Occipital lobe (tissue), 2 donors: ENCODE measurements around a stretch of chr4.

DNA sequence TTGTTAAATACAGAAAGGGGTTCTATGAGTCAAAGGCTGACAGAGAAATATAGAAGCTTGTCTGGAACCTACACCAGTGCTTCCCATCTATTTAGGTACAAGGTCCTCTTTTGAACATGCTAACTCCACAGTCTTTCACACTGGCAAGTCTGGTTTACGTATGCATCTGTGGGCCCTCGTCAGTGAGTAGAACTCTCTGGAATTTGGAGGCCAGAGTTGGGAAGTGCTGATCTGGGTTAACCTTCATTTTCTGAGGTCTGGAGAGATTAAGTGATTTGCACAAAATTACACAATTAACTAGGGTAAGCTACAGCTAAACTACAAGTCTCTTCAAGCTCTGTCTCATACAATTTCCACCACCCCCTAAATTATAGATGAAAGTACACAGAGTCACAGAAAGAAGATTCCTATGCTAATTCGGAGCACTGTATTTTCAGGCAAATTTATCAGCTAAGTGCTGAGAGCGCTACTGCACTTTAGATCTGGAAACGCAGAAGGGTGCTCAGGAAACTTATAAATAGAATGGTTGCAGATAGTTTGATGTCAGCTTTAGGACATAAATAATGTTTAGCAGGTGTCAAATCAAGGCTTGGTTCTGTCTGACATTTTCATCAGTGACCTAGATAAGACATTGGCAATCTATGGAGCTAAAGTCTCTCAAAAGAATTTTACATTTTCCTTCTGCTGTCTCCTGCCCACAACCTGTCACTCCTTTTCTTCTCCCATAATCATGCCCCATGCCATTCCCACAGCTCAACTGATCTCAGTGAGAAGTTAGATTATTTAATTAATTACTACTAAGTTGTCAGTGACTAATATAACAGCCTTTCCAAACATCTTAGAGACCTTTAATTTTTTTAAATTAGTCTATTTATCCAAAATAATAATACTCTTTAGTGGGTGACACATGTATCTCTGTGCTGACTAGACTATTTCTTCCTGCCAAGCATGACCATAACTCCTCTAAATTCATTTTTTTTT, 42.9 kb upstream of the PDLIM5 start:
- RAMPAGE, long total RNA: no peak

DNA sequence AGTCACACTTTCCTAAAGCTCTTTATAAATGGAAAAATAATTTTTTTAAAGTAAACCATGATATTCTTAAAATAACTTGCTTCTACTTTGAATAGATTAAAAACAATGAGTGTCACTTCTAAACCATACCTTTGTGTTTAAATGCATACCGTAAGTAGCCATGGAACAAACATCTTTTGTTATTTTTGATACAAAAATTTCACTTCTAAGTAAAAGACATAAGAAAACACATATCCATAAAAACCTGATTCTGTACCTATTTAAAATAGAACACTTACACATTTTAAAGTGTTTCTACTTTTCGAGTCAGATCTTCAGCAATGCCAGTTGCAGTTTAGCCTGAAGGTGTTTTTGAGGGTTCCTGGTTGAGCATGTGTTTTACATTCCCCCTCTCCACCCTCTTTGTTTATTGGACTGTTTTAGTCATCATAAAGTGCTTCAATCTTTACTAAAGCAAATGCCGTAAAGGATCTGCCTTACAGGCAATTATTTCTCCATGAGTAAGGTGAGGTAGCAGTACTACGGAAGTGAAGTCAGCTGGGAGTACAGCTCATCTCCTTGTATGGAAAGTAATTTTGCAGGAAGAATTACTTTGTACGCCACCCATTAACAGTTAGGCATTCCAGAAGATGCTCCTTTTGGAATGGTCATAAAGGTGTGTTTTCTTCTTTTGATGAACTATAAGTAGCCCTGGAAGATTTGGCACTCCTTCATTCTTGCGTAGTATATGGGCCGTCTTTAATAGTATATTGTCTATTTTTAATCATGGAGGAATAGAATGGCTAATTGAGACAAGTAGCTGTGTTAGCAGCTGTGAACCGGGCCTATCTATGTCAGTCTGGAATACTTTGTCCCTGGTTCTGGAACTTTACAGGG, 36.9 kb downstream of the PDLIM5 start:
- RAMPAGE, long total RNA: no peak

DNA sequence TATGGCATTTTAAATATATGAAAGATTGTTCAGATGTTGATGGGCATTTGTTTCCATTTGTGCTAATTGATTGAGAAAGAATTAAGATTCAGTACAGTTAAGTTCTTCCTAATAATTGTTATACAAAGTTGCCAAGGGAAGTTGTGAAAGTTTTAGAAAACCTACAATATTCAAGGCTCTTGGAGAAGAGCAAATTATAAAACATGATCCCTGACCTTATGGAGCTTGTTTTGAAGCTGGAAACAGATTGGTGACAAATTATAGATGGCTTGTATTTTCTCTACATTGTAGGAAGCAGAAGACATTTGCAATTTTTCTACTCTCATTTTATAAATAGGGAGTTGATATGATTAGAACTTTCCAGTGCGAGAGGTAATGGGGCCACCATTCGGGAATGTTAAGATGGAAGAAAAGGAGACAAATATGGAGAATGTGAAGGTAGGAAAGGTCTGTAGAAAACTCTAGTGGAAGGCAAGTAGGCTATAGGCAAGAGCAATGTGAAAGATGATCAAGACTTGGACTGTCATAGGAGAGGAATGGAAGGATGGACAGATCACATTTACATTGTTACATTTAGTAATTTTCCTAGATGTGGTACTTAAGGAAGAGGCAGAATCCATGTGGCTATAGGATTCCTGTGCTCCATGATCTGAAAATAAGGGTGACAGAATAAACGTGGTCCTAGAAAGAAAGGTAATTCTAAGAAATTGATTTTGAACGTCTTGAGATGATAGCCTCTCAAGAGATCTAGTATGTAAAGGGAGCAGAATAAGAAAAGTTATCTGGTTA, 69.3 kb downstream of the PDLIM5 start:
- RAMPAGE, long total RNA: no peak

DNA sequence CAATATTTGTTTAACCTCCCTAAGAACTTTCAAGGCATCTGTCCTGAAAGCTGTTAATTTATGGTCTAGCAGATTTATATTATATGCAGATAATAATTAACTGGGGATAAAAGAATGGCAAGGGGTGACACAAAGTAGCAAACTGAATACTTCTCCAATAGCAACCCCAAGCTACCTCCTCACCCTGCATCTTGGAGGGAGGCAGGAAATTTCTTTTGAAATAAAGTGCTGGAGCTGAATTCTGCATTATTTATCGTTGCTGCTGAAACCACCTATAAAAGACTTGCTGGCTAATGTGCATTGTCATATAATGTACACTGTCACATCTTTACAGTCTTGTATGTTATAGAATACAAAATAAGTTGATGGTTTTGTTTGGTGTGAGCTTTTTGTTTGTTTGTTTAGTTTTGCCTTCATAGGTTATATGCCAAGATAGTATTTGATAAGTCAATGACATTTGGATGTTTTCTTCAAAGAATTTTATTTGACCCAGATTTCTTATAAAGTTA, 91.5 kb upstream of the BMPR1B start:
- RAMPAGE, long total RNA: no peak

DNA sequence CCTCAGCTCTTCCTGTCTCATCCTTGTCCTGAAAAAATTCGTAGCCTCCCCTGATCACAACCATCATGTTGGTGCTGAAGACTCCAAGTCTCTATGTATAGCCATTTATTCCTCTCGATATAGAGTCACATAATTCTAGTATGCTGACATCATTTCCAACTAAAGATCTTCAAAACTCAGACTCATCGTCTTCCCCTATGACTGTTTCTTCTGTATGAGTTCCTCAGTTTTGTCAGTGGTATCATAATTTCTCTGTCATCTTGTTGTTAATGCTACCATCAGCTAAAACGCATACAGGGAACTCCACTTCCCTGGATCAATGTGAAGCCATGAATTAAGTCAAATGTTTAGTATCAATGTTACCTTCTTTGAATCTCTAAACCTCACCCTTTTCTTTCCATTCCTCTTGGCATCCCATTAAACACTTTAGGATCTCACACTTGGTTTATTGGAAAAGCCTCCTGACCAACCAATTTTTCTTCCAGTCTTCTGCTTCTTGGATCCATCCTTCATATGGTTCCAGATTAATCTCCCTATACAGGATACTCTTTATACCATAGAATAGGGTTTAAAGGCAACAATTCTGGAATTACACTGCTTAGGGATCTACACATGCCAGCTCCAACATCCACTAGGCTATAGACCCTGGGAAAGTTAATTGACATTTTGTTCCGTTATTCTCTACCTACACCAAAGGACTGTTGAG, 41.0 kb downstream of the UNC5C start:
- RAMPAGE, long total RNA: no peak

DNA sequence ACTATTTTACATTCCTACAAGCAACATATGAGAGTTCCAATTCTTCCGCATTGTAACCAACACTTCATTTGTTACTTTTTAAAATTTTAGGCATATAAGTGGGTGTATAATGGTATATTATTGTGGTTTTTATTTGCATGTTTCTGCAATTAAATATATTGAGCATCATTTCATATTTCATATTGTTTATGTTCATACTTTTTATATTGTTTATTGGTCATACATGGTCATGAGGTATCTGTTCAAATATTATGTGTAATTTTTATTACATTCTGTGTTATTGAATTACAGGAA, 609.3 kb downstream of the STPG2 start:
- RAMPAGE, long total RNA: no peak

DNA sequence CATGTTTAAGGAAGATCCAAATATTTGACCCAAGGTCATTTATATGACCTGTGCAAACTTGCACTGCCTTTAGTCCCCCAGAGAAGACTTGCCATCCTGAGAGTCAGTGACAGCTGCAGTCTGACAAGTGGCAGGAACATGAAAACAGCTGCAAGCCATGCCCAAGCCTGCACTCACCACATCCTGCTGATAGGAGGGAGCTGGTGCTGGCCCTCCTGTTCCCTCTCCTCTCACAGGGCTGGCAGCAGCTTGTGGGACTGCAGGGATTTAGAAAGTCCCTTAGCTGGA, 187.7 kb downstream of the RAP1GDS1 start:
- RAMPAGE, long total RNA: no peak

DNA sequence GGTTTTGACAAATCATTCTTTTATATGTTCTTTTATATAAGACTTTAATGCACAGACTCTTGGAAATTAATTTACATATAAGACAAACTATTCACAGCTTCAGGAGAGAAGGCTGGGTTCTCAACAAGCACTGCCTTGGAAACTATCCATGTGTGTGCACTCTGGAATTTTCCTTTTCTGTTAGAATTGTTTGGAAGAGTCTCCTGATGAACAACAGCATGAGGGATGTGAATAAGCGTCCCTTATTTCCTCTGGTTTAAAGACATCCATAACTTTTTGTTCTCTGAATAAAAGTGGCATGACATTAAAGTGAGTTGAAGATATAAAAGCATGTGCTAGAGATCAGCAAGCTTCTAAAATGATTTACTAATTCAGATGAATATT, 135.4 kb downstream of the TSPAN5 start:
- RAMPAGE, long total RNA: no peak

DNA sequence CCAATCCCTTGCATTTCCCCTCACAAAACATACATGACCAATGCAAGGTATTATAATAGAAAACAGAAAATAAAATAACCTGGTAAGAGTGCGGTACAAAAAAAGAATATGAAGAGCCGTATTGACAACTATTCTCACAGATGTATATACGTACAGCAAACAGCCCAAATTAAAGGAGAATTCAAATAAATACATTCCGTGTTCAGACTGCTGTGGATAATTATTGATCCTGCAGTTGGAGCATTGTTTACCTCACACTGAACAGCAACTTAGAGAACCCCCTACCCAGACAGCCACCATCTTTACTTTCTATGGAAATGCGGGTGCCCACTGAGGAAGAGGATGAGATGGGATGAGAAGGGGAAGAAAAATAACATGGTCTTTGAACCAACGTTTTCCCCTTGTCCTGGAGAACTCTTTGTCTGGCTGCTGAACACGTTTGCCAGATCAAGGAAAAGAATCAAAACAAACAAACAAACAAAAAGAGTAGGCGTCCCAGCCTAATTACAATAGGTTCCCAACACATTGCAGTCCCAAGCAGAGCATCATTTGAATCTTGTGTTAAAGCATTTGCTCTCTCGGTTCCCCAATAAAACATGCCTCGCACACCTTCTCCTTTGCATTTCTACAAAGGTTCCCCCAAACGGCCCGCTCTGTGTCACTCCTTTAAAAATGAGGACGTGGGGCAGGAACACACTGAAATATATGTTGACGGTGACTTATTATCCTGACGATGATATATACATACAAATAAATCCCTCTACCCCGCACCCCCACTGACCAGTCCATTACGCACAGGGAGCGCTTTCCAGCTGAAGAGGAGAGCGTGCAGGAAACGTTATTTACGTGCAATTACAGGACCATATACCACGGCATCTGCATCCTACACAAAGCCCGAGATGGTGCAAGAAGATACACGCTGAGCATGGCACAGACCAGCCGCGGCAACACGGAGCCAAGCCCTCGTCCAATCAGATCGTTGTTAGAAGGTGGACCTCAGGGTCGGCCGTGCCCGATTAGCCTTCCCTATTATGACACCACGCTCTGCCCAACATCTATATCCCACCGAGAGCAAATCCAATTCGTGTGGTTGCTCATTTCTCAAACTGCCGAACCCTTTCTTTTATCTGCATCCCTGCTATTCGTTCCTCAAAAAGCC, 1.3 kb downstream of the TSPAN5 start:
- RAMPAGE, long total RNA: no peak

DNA sequence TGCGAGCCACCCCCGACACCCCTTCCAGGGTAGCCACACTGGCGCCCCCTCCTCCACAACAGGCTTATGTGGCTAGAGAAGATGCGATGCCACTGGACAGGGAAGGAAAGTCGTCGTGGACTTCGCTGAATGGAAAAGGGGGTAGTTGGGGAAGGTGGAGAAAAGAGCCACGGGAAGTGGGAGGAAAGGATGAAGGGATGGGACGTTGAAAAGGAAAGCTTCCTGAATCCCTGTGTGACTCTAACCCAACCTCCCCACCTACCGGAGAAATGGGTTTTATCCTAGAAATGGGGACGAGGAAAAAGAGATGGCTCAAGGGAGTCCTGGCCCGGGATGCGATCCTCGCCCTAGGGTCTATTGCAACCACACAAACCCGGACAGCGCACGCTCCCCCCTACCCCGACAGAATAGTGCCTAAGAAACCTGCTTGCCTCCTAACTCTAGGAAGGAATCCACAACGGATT, 657 bp upstream of the TSPAN5 start:
- RAMPAGE, long total RNA: no peak

DNA sequence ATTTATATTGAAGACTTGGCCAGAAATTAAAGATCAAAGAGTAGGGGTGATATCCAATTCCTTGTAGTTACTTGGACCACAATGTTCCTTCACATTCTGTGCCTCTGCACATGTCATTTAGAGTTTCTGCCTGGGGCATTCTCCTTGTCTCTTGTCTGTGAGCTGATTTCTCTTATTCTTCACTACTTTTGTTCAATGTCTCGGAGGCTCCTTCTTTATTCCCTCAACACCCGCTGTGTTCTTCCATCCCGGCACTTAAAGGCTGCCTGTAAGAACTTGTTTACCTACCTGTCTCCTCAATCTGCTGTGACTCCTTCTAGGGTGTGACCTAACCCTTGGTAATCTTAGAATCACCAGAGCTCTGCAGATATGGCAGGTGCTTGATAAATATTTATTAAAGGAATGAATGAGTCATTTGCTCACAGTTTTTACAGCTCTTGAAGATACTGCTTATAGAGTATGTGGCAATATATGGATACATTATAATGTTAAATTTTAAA, 3.2 kb upstream of the TSPAN5 start:
- RAMPAGE, long total RNA: no peak

- RAMPAGE, long total RNA: no peak
These were observed 972 bp upstream of the METAP1 start for GRCh38 chr4:98994544-98994954.

DNA sequence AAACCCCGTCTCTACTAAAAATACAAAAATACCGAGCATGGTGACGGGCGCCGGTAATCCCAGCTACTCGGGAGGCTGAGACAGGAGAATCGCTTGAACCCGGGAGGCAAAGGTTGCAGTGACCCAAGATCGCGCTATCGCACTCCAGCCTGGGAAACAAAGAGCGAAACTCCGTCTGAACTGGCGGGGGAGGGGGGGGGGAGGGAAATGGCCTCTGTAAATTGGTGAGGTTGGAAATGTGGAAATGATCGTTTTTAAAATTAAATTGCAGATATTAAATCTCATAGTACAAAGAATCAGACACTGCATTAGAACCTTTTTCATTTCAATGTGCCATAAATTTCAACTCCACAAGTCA, 1.4 kb downstream of the ADH5 start:
- RAMPAGE, long total RNA: no peak

DNA sequence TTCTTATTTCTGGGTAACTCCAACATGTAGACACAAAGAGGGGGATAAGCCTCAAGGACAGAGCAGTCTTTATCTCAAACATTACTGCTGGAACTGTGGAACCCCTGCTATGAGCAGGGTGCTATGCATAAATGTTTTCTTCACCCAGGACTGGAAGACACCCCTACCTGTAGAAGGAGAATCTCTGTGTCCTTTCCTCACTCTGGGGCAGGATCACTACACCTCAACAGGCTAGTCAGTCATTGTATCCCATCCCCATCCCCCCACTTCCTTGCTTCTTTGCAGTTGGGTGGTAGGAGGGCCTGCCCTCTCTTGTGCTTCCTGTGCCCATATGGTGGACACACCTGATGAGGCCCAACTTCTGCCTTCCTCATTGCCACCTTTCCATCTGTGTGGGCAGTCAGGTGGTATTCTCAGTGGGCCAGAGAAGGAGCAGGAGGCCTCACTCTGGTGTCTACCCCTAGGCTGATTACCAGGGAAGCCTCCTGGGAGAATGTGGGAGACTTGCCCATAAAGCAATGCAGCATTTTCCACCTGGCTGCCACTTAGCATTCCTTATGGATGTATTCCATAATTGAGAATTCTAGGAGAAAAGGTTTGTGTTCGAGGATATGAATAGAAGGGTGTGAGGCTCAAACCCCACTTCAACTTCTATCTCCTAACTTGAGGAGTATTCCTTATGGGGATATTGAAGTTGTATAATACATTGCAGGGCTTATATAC, 19.1 kb downstream of the ADH4 start:
- RAMPAGE, long total RNA: no peak

DNA sequence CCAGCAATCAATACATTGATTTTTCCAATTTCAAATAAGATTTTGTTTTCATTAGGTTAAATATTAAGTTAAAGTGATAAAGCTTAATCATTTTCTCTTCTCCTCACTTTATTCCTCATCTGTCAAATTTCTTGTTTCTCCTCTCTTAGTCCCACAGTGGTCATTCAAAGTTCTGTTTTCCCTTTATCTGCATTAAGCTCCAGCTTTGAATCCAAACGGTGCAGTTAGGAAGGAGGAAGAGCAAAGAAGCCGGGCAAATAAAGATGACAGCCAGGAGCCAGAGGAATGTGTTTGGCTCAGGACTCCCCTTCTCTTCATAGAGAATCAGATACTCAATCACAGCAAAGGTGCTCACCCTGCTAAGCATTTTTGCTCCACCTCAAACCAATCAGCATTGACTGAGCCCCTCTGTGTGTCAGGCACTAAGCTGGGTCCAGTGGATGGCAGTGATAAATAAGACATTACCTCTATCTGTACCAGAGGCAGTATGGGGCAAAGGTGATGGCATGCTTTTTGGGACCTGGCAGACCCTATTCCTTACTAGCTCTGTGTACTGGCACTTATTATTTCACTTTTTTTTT, 434 bp upstream of the ADH1A start:
- RAMPAGE, long total RNA: no peak

DNA sequence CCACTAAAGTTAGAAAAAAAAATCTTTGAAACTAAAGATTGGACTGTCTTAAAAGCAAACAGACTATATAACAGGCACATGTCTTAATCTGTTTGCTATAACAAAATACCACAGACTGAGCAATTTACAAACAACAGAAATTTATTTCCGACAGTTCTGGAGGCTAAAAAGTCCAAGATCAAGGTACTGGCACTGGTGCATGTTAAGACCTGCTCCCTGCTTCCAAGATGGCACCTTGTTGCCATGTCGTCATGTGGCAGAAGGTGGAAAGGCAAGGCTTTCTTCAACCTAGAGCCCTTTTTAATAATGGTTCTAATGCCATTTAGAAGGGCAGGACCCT, 72.0 kb upstream of the H2AZ1 start:
- RAMPAGE, long total RNA: no peak

DNA sequence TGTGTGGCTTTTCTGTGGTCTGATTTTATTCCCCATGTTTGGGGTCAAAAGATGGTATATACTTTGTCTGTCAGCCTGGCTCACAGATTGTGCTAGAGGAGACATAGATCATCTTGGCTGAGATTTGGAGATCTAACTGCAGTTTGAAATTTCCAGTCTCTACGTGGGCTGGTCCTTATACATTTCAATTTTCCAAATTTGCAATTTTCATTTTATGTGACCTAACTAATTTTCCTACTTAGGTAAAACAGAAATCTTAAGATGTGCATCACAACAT, 152.5 kb upstream of the DDIT4L start:
- RAMPAGE, long total RNA: no peak

DNA sequence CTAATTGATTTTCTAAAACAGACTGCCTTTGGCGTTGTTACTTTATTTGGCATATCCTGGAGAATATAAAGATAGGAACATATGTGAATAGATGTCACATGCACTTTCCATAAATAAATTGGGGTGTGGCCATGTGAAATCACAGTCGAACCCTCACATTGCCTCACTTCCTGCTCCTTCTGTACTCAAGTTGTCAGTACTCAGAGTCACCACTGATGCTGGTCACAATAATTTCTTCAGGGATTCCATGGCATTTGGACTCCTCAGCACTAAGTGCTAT, 1.4 kb upstream of the EMCN start:
- RAMPAGE, long total RNA: no peak

GRCh38 chr4:100986075-100986690, 361.1 kb downstream of the PPP3CA start:
- RAMPAGE, long total RNA: no peak

DNA sequence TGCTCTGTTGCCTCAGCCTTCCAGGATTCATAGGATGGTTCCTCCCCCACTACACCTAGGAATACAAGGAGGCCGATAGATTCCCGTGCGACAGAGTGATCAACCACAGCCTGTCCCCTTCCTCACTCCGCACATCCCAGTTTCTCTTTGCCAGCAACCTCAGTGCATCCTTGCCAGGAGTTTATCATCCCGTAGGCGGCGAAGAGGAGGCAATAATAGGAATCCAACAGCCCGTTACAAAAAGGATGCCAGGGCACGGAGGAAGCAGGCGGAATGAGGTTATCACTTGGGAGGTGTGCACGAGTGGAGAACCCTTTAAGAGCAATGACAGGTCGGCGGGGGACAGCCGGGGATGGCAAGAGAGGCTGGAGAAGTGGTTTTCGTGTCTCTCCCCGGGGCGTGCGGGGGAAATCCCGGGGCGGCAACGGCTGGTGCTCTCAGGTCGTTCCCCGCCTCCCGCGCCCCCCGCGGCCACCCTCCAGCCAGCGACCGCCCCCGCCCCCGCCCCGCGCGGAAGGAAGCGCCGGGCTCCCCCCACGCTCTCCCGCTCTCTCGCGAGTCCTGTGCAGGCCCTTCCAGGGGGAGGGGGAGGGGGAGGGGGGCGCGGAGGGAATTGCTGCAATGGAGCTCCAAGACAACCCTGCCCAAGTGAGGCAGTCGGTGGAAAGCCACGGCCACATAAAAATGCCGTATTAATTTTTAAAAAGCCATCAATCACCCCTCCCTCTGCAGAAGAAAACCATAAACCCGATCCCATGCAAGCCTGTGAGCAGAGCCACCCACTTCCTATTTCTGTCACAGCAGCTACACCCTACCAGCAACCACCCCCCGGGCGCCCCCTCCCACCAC, 1.5 kb downstream of the PPP3CA start:
- RAMPAGE, long total RNA: no peak